Pulmonary artery (tissue), 1 donor: ENCODE measurements around a stretch of chr11.

DNA sequence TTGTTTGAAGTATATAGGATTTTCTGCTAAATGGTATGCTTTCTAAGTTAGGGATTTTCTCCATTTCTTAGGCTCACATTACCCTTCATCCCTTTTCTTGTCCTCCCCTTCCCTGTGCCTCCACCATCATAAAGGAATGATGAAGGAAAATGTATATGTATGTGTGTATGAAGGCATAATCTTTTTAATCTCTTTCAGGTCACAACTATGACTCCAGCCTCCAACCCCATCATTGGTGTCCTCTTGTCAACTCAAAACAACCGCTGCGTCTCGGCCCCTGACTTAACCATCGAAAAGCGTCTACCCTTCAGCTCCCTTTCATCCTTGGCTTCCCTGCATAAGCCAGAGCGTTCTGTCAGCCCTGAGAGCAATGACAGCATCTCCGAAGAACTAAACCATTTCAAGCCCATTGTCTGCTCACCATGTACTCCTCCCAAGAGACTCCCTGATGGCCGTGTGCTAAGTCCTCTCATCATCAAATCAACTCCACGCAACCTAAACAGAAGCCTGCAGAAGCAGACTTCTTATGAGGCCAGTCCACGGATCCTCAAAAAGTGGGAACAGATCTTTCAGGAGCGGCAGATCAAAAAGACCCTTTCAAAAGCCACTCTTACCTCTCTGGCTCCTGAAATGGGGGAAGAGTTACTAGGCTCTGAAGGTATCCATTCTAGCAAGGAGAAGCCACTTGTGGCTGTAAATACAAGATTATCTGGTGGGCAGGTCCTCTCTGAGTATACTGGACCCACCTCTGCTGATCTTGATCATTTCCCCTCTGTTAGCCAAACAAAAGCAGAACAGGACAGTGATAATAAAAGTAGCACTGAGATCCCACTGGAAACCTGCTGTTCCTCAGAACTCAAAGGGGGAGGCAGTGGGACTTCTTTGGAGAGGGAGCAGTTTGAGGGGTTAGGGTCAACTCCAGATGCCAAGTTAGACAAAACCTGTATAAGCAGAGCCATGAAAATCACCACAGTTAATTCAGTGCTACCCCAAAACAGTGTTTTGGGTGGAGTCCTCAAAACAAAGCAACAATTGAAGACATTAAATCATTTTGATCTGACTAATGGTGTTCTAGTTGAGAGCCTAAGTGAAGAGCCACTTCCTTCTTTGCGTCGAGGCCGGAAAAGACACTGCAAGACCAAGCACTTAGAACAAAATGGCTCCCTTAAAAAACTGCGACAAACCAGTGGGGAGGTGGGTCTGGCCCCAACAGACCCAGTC, 87.1 kb downstream of the RNF169 start:
- PRO-cap = no peak

- PRO-cap = no peak
These were observed 90.9 kb downstream of the RNF169 start for GRCh38 chr11:74839198-74840368.

GRCh38 chr11:74910618-74911266, 38.1 kb downstream of the XRRA1 start:
- PRO-cap = no peak

GRCh38 chr11:75159389-75159952, 8.6 kb downstream of the SLCO2B1 start:
- PRO-cap = no peak

GRCh38 chr11:75208930-75209831, 31.4 kb upstream of the TPBGL start:
- PRO-cap = no peak

- PRO-cap = no peak
These were observed 22.0 kb downstream of the TPBGL start for GRCh38 chr11:75262328-75263286.

GRCh38 chr11:75313827-75314525, 37.5 kb downstream of the ARRB1 start:
- PRO-cap = no peak

GRCh38 chr11:75323469-75324042, 27.9 kb downstream of the ARRB1 start:
- PRO-cap = no peak

DNA sequence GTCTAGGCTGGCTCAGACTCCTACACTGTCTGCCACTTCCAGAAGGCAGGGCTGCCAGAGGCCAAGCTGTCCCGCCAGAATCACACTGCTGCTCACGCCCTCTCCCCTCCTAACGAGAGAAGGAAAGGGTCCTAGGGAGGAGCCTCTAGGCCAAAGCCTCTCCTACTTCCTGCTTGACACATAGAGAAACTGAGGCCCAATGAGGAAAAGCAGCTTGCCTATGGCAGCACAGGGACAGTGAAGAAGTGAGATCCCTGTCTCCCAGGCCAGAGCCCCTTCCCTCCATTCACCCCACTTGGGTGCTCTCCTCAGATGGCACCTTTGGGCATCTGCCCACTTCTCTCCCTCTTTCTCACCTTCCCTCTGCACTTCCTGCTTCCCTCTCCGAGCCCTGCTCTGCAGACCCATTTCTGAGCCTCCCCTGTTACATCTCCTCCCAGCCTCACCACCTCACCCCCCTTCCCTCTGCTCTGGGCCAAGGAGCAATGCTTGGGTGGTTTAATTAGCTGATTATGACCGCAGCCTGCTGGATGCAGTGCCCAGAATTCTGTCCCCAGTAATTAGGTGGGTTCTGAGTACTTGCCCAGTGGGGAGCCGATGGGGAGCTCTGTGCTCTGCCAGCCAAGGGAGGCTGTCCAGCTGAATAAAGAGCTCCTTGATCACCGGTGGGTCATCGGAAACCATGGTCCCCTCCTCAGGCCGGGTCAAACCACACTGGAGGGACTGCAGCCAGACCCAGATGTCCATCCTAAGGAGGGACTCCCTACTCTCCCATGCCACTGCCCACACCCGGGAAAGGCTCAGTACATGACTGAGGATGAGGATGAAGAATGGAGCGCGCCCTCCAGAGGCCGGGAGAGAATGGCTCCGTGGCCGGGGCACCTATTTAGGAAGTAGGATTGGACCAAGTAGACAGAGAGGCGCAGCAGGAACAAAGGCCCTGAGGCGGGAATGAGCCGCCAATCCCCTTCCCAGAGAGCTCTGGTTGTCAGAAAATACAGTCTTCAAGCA, 9.3 kb downstream of the ARRB1 start:
- PRO-cap = no peak

DNA sequence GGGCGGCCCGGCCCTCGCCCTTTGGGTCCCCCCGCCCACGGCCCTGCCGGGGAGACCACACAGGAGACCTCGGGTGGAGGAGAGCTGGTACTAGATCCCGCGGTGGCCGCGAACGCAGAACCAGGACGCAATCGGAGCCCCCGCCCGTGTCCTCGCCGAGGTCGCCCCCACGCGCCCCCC, 187 bp downstream of the ARRB1 start:
- PRO-cap = no peak

DNA sequence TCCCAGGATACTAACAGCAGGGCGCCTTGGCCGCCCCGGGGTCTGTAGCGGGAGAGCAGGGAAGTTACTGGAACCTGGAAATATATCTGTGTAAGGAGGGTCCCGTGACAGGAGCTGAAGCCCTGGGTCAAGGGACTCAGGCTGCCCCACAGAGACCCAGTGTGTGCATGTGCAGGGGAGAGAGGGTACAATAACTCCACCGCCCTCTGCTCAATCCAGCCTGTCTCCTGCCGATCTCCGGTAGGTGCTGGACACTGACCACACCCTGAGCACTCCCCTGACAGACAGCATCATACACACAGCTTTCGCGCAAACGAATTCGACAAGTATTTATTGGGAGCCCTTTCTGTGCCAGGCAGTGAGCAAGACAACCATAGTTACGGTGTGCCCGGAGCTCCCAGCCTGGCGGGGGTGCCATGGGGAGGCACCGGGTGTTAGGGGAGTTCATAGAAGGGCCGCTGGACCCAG, 2.0 kb downstream of the KLHL35 start:
- PRO-cap = no peak

DNA sequence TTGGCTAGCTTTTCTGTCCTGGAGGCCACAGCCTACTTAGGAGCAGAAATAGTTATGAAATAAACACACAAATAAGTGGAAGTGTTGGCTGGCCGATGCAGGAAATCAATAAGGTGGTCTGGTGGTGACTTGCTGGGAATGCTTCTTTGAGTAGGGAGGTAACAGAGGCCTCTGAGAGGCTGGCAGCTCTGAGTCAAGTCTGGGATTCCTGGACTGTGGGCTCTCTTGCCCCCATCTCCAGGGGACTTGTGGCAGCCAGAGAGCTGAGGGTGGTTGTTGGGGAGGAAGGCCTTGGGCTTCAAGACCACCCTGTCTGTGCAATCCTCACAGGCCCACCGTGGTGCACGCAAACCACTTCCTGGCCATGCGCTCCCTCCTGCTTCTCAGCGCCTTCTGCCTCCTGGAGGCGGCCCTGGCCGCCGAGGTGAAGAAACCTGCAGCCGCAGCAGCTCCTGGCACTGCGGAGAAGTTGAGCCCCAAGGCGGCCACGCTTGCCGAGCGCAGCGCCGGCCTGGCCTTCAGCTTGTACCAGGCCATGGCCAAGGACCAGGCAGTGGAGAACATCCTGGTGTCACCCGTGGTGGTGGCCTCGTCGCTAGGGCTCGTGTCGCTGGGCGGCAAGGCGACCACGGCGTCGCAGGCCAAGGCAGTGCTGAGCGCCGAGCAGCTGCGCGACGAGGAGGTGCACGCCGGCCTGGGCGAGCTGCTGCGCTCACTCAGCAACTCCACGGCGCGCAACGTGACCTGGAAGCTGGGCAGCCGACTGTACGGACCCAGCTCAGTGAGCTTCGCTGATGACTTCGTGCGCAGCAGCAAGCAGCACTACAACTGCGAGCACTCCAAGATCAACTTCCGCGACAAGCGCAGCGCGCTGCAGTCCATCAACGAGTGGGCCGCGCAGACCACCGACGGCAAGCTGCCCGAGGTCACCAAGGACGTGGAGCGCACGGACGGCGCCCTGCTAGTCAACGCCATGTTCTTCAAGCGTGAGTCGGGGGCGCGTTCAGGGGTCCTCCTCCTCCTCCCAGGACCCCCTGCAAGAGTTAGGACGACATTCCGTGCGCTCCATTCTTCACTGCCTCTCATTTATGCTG, 4.3 kb downstream of the SERPINH1 start:
- PRO-cap = no peak

- PRO-cap = no peak
These were observed 22.4 kb downstream of the SERPINH1 start for GRCh38 chr11:75584377-75584930.

DNA sequence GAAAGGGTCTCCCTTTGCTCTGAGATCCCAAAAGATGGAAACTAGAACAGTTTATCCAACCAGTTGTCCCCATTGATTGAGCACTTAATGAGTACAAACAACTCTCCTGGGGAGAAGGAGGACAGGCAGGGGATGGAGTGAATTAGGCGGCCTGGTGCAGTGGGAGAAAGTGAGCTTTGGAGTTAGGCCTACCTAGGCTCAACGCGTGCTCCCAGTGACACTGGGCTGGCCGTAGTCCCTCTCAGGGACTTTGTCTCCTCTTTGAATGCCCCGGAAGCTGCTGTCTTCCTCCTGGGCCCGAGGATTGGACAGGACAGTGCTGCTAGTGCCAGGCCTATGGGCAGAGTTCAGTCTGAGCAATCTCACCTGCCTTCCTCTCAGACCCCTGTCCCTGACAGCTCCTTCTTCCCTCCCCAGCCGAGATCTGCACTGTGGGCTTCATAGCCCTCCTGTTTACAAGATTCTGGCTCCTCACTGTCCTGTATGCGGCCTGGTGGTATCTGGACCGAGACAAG, 2.0 kb downstream of the MOGAT2 start:
- PRO-cap = no peak

GRCh38 chr11:76184458-76185184, 21.7 kb downstream of the WNT11 start:
- PRO-cap = no peak

GRCh38 chr11:76207356-76208137, 1.2 kb upstream of the WNT11 start:
- PRO-cap = no peak

- PRO-cap = no peak
These were observed 4.7 kb downstream of the GVQW3 start for GRCh38 chr11:76385801-76386274.

GRCh38 chr11:76391951-76392317, 10.8 kb downstream of the GVQW3 start:
- PRO-cap = no peak

DNA sequence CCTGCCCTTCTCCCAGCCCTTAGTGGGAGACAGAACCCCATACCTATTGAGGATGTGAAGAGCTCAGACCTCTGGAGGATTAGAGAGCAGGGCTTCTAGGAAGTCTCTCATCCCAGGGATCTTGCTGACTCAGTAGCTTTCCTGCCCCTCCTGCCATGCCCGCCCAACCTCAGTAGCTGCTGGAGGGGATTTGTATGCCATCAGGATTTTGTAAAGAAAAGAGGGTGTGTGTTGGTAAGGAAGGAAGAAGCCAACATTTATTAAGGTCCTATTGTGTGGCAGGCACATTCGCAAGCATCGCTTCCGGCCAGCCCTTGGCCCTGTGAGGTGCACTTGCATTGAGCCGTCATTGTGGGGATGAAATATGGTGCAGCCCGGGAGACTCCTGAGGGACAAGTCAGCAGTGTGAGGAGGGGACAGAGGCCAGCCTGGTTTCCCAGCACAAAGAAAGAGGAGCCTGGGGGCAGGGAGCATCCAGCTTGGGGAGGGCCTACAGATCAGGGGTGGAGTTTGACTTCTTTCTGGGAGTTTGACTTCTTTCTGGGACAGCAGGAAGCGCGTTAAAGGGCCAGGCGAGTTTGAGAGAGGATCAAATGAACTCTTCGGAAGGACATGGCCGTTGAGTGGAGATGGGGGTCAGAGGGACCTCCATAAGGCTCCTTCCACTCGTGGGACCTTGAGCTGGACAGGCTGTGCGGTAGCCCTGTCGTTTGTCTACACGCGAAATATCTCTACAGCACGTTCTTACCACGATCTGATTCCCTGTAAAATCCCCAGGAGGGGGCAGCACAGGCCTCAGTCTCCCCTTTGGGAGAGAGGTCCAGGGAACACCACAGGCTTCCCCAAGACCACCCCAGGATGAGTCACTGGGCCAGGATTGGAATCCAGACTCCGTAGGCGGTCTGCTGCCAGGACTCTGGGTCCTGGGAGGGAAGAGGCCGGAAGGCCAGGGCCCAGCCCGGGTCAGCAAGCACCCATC, 91.9 kb downstream of the LRRC32 start:
- PRO-cap = no peak

DNA sequence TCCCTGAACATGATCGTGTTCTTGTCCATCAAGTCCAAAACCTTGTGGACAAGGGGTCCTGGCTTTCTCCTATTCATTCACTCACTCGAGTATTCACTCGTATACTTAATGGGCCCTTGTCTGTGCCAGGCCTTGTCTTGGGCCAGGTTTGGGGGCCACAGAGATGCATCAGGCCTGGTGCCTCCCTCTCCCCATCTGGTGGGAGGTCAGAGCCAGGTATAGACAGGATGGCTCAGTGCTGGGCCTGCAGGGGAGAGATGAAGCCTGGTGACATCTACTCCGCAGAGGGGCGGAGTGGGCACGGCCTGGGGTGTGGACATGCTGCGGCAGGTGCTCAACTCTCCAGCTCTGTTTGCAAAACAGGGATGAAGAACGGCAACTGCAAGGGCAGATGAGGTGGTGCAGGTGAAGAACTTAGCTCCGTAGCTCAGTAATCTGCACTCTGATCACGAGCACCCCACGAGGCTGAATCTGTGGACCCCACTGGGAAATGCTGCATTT, 78.6 kb downstream of the LRRC32 start:
- PRO-cap = no peak